AG09319 (cell line): ENCODE data around the genes MFRP and OAF.

DNA sequence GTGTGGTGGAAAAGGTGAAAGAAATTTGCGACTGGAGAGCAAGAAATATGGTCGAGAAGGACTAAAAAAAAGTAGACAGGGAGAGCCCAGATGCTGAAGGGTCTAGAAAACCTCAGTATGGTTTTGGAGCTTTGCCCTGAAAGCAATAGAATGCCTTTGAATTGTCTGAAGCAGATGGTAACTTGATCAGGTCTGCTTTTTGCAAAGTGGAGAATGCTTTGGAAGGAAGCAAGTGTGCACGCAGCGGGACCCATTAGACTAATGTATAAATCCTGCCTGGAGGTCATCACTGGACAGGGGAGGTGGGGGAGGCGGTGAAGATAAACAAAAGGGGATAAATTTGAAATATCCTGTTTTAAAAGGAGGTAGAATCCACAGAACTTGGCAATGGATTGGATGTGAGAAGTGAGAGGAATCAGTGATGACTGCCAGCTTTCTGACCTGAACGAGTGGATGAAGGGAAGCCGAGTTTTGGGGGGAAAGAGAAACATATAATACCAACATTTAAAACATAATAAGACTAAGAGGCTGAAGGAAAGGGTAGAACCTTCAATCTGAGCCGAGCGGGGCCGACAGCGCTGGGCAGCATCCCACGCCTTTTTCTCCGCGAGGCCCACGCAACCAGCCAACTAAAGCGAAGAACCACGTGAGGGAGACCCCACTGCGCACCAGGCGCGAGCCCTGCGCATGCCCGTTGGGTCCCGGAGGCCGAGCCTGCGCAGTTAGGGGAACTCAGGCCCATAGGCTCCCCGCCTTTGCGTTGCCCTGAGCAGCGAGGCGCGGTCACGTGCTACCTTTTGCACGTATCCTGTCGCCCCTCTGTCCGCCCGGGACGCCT, 544 bp upstream of the HINFP start:
- RRBS: no CpG with 5 or more reads among the region's 36 CpGs

- RRBS: no CpG with 5 or more reads among the region's 20 CpGs
Measured at GRCh38 chr11:119311999-119313055, 4.6 kb downstream of the MCAM start.

DNA sequence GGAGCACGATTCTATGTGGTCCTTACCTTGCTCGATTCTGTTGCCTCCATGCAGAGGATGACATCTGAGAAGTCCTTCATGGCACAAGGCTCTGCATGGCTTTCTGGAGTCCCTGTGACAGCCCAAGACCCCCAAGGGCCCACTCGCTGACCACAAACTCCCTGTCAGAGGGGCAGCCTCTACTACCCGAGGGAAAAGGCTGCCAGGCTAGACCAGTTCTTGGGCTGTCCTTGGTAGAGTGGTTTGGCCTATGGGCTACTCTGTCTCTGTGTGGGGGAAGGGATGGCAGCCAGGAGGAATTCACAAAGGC, at the start of gene MFRP:
Gene MFRP, minus strand, starts transcription at position 272 of the 310 bp plus-strand sequence.
- RRBS: no CpG with 5 or more reads among the region's 4 CpGs

GRCh38 chr11:119356075-119357159, 9.9 kb upstream of the MFRP start:
- RRBS: no CpG with 5 or more reads among the region's 65 CpGs

GRCh38 chr11:119360803-119361949, 14.7 kb upstream of the MFRP start:
- RRBS: no CpG with 5 or more reads among the region's 10 CpGs

GRCh38 chr11:119363332-119364435, 17.2 kb upstream of the MFRP start:
- RRBS: 6% methylated on average over 38 of the region's 112 CpGs

DNA sequence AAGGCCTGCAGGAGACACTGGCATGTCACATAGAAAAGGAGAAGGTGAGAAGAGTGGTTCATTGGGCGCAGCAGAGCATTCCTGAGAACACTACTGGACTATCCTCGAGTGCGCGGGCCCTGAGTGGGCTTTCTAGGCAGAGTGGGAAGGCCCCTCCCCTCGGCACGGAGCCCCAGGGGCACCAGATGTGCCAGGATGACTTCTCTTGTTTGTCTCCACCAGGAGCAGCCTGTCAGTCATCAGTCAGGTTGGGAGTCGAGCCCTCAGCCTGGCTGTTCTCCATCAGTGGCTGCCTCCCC, 9.2 kb downstream of the USP2 start:
- RRBS: no CpG with 5 or more reads among the region's 7 CpGs

DNA sequence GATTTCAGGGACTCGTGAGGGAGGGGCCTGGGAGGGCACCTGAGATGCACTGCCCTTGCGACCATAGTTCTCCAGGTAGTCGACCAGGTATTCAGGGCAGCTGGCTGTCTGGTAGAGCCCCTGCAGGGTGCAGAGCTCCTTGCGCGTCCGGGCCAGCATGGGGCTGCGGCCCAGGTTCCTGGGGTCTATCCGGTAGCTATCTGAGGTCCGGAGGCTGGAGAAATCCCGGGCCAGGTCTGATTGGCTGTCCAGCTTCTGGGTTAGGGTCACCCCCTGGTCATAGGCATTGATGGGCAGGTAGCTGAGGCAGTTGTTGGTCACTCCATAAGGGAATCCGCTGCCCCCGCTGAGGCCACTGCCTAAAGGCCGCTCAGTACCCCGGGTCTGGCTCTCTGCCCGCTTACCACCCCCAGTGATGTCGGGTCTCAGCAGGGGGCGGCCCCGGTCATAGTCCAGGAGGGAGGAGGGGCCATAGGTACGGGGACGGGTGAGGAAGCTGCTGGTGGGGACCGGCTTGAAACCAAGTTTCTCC, 8.6 kb downstream of the USP2 start:
- RRBS: 81% methylated on average over 11 of the region's 21 CpGs

- RRBS: 20% methylated on average over 1 of the region's 25 CpGs
Measured at GRCh38 chr11:119417581-119418981, 4.9 kb downstream of the THY1 start.

- RRBS: no CpG with 5 or more reads among the region's 18 CpGs
Measured at GRCh38 chr11:119432391-119433147, 9.6 kb upstream of the THY1 start.

- RRBS: no CpG with 5 or more reads among the region's 13 CpGs
Measured at GRCh38 chr11:119617916-119618984, 110.8 kb downstream of the NECTIN1 start.

GRCh38 chr11:119728476-119729074, 425 bp downstream of the NECTIN1 start:
- RRBS: 1% methylated on average over 45 of the region's 81 CpGs

DNA sequence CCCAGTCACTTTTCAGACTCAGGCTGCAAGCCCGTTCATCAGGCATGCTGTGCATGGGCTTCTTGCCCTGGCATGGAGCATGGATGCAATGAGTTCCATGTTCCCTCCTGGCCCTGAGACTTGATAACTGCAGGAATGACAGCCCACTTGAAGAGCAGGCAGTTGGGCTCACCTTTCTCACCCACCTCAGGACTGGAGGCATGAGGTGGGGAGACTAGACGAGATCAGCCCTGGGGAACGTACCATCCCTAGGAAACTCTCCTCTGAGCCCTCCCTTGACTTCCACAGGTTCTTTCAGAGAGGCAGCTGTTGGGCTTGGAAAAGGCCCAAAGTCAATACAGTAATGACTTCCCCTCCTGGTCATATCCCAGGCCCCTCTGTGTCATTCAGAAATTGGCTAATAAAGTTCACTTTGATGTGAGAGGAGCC, 5.7 kb upstream of the NECTIN1 start:
- RRBS: no CpG with 5 or more reads among the region's 3 CpGs

GRCh38 chr11:119740126-119740411, 11.1 kb upstream of the NECTIN1 start:
- RRBS: no CpG with 5 or more reads among the region's 2 CpGs

DNA sequence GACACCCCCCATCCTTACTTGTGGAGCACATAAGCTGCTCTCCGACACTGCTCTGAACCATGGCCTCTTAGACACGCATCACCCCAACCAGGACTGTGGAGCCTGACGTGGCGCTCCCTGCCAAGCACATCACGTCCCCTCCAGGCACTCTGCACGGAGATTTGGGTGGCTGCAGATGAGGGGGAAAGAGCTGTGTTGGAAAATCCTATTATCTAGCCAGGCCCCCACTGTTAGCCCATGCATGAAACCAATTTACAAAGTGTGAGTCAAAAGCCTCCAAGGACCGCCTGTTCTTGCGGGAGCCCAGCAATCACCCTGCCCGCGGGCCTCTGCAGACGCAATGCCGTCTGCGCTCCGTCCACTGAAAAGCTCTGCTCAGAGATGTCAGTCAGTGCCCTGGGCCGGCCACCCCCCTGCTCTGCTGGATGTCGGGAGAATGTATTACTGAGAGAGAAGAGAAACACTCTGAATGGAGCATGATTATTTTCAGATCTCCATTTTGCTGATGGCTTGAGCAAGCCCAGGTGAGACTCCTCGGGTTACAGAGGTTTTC, 163.4 kb upstream of the NECTIN1 start:
- RRBS: no CpG with 5 or more reads among the region's 17 CpGs

DNA sequence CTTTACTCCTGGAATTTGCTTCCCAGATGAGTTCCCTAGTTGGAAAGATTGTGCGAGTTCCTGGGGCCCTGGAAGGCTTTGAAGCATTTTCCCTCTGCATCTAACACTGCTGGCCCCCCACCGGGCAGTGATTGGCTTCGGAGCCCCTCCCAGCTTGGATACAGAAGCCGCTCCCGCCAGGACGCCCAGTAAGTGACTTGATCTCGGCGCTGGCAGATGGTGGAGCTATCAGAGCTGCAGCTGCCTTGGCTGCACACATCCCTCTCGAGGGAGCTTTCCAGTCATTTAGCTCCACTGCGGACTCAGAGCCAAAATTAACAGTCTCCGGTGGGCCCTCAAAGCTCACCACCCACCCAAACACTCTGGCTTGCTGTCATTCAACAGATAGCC, 162.4 kb downstream of the TRIM29 start:
- RRBS: no CpG with 5 or more reads among the region's 11 CpGs

- RRBS: no CpG with 5 or more reads among the region's 6 CpGs
Measured at GRCh38 chr11:120068131-120068494, 69.8 kb downstream of the TRIM29 start.

GRCh38 chr11:120132141-120132781, 5.7 kb downstream of the TRIM29 start:
- RRBS: no CpG with 5 or more reads among the region's 8 CpGs

- RRBS: no CpG with 5 or more reads among the region's 7 CpGs
Measured at GRCh38 chr11:120208808-120209294, 2.0 kb upstream of the OAF start.

- RRBS: 1% methylated on average over 32 of the region's 84 CpGs
Measured at GRCh38 chr11:120210113-120211233, at the start of gene OAF. TSS of gene OAF (plus strand) at chr11:120211032.